Ascending aorta (tissue), 1 donor: ENCODE measurements around a stretch of chr15.

- PRO-cap, result no peak
Measured at GRCh38 chr15:93061535-93062269, 27.3 kb downstream of the RGMA start.

DNA sequence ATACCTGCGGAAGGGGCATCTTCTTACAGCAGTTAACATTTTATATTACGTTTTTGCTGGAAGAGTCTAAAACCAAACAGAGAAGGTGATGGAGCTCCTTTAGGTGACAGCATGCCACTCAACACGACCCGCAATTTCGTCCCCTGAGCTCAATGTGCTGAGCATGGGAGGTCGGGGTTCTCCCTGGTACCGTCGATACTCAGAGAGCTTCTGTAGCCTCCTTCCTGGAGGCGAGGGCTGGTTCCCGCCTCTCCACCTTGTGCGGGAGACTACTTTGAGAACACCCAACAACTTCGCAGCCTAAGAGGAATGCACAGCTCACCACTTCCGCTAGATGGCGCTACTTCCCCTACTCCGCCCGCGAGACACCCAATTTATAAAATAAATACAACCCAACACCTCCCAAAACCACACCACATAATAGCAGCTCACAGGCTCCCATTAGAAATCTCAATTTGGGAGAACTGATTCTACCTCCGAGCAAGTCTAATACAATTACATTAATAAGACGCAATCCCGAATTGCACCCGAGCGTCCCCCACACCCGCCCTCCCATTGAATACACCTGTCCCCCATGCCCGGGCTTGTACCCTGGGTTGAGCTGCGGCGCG is 1.2 kb downstream of the RGMA start:
- PRO-cap, result no peak

DNA sequence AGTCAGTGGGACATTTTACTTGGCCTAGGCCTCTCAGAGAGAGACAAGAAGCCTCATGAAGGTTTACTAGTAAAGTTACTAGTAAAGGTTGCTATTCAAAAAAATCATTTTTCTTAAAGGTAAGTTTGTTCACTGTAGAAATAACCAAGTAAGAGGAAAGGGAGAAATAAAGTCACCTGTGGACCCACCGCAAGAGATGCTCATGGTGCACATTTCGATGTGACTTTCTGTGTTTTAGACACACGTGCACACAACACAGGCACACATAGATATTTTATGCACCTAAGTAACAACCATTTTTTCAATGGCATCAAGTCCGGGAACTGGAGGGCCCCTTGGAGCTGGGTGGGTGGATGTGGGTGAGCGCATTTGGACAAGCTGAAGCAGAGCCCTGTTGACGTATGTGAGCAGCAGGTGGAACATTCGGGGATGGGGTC is 180.7 kb upstream of the RGMA start:
- PRO-cap, result no peak

- PRO-cap, result no peak
Measured at GRCh38 chr15:93803762-93804014, 427.7 kb upstream of the MCTP2 start.

GRCh38 chr15:93900400-93900840 is 330.9 kb upstream of the MCTP2 start:
- PRO-cap, result no peak

GRCh38 chr15:94463361-94463749 is 232.0 kb downstream of the MCTP2 start:
- PRO-cap, result no peak

GRCh38 chr15:94567912-94568426 is 336.6 kb downstream of the MCTP2 start:
- PRO-cap, result no peak

GRCh38 chr15:95174271-95174866 is 943.0 kb downstream of the MCTP2 start:
- PRO-cap, result no peak

- PRO-cap, result no peak
Measured at GRCh38 chr15:95262902-95263360, 1031.6 kb downstream of the MCTP2 start.

DNA sequence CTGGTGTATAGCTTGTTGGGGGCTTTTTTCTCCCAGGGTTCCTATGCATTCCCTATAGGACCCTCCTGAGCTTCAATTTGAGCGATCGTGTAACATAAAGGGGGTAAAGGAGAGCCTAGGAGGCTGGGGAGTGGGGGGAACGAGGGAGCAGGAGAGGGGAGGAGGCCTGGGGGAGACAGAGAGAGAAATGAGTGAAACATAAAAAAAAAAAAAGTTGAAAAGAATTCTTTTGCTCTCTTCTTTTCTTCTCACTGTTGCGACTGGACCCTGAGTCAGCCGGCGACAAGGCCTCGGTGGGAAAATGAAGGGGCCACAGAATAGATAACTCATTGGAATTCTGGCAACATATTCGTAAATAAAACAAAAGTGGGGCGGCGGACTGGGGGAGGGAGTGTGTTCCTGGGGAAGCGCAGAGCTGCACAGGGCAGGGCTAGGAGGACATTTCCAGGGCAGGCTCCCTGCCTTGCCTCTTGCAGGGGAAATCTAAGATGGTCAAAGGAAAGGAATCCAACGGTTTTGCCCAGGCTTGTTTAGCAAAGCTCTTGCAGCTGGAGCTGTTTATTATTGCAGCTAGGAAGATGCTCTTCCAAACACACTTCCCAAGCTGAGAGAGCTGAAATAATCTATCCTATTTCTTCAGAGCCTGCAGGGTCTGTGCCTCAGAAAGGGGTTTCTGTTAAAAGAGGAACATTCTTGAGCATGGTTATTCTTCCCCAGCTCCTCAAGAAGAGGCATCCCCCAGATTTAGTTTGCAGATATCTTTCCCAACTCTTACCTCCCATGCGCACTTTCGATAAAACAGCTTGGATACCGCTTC is 1042.8 kb upstream of the NR2F2 start:
- PRO-cap, result no peak

DNA sequence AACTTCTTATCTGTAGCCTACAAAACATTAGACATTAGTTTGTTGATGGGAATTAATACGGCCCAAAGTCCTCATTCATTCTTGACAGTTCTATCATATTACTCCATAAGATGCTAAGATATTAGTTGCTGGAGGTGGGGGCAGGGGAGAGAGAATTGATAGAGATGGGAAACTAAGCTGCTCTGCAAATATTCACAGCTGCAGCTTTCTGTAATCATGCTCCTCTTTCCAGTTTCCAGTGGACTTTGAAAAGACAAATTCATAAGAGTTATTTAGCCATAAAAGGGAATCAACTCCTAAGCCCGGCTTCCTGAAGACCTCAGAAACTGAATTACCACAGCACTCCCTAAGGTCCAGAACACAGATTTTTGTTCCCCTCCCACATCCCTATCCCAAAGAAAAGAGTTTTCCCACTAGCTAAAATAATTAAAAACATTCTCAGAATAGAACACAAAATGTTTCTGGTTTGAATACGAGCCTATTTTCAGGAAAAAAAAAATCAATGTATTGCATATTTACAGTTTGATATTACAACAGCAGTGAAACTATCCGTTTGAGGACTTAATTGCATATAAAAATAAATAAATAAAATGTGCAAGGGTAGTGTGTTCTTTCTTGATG is 871.8 kb upstream of the NR2F2 start:
- PRO-cap, result no peak

GRCh38 chr15:95662713-95663005 is 667.8 kb upstream of the NR2F2 start:
- PRO-cap, result no peak

DNA sequence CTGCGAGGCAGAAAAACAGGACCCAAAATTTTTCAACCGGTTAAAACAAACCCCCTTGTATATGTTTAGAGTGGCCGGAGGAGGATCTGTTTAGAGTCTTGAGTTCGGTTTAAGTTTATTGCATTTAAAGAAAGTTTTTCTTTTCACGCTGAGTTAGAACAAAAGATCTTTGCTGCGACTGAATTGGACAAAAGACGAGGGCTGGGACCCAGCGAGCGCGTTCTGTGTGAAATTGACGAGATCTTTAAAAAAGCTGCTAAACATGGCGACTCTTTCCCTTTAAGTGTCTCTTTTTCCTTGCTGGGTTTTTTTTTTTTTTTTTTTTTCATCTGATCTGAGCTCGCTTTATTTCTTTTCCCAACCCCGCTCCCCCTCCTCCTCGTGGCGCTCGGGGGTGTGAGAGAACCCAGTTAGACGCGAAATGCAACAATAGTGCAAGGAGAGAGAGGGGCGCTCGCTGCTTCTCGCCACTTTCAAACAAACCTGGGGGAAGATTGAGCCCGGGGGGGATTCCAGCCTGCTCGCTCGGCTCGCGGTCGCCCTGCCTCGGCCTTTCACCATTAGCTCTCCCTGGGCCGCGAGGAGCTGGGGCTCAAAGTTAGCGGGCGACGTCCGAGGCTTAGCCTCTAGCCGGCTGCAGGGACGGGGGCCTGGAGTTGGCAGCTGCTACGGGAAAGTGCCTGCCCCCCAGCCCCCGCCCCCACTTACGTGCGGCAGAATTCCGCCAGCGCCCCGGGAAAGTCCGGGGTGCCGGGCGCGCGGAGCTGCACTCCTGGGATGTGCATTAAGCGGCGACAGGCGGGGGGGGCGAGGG is 10.1 kb downstream of the NR2F2 start:
- PRO-cap, result bidirectional peak, plus-strand start at position 432 of the sequence, minus-strand start at position 285 of the sequence

GRCh38 chr15:96346529-96347060 is 16.1 kb downstream of the NR2F2 start:
- PRO-cap, result no peak

DNA sequence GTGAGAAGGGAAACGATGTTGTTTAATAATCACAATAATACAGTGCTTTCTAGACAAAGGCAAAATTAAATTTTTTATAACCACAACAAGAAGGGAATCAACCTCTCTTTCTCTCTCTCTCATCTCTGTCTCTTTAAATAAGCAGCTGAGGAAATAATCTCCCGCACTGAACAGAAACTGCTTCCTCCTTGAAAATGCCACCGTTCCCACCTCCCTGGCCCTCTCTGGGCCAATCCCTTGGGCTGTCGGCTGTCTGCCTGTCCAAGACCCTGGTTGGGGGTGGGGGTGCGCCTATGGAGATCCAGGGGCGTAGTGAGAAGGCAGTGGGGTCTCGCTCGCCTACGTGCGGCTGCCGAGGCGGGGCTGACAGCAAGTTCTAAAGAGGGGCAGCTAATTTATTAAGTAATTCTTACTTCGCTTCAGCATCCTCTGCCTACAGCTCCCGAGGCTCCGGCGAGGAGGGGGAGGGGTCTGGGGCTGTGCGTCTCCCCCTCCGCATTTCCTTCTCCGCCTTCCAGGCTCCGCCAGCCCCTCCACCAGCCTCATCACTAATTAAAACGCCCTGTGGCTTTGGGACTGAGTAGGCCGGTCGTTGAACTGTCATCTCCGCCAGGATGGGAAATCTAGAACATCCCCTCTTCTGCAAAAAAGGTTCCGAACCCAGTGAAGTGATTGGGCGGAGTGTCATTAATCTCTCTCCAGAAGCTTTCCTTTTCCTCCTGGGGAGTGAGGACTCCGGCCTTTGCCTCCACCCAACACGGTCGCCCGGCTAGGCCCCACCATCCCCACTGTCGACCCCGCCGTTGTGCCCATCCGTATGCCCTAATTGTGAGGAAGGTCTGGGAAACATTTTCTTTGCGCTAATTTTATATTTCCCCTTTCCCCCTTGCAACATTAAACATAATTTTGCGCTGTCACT is 16.8 kb downstream of the NR2F2 start:
- PRO-cap, result no peak

DNA sequence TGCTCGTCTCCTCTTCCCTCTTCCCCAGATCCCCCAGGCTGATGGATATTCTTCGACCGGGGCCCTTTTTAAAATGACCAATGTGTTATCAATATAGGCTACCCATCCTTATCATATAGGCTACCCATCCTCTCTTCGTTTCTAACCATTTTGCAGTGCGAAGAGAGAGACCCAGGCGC is 22.9 kb downstream of the NR2F2 start:
- PRO-cap, result no peak

- PRO-cap, result unidirectional peak, plus-strand start at chr15:96354601
Measured at GRCh38 chr15:96353703-96354867, 23.6 kb downstream of the NR2F2 start.

GRCh38 chr15:96359004-96359651 is 28.6 kb downstream of the NR2F2 start:
- PRO-cap, result no peak

DNA sequence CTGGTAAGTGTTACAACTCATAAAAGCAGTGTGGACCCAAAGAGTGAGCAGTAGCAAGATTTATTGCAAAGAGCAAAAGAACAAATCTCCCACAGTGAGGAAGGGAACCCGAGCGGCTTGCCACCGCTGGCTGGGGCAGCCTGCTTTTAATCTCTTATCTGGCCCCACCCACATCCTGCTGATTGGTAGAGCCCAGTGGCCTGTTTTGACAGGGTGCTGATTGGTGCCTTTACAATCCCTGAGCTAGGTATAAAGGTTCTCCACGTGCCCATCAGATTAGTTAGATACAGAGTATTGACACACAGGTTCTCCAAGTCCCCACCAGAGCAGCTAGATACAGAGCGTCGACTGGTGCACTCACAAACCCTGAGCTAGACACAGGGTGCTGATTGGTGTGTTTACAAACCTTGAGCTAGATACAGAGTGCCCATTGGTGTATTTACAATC is 160.8 kb downstream of the NR2F2 start:
- PRO-cap, result no peak

GRCh38 chr15:96491709-96492529 is 161.4 kb downstream of the NR2F2 start:
- PRO-cap, result no peak